SJCRH30 (cell line): ENCODE measurements around the genes XKR3 and IL17RA.

- RAMPAGE, long total RNA = no peak
These were observed 9.4 kb upstream of the CCT8L2 start for GRCh38 chr22:16601605-16602786.

DNA sequence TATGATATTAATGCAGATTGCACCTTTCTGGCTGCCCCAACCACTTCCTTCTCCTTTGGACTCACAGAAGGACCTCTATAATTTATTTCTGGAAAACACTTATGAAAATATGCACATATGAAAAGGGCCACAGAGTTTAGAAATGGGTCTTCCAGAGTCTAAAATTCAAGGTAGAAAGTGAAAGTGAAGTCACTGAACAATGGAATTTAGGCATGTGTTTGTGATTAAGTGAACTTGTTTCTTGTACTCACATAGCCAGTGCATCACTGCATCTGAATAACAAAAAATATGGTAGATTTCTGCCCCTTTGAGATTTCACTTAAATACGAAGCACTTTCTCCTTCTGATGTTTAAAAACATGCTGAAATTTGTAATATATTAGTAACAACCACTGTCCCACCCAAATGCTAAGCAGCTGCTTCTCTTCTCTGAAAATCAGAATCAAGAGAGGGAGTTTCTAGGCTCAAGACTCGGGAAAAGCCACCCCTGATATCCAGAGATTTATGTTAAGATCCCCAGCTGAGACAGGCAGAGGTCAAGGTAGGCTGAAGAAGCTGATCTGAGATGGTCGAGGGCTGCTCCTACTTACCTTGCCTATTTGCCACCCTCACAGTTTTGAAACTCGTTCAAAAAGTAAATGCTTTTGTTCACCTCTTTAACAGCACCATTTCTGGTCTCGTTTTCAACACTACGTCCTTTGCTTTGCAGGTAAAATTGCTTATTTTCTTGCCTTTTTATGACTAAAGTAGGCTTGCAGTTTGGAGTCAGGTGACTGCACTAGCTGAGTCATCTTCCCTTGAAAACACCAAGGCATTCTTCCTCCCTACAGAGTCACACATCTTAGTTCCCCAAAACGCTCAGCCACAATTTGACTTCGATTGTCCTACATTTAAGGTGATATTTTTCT, at the start of gene XKR3:
Gene XKR3, minus strand, starts transcription at position 710 of the 907 bp plus-strand sequence.
- RAMPAGE, long total RNA = no peak

DNA sequence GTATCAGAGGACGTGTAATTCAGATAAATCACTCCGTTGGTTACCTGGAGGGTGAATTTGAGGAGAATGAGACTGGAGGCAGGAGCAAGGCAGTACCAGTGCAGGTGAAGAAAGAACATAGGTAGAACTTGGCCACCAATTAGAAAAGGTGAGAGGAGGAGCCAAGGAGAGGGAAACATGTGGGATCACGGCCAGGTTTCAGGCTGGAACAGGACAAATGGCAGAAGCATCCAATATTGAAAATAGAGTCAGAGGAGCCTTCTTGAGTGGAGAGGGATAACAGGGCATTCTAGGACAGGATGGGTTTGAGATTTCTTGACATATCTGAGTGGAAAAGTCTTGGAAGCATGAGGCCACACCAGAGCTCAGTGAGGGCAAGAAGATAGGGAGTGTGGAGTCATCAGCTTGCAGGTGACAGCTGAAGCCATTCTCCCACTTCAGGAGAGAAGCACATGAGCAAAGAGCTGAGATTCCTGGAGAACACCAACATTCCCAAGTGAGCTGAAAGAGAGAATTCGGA, 36.4 kb upstream of the IL17RA start:
- RAMPAGE, long total RNA = no peak

GRCh38 chr22:17084247-17085385, at the start of gene IL17RA:
Gene IL17RA, plus strand, starts transcription at chr22:17085000.
- RAMPAGE, long total RNA = no peak

GRCh38 chr22:17119483-17120062, 1.6 kb downstream of the TMEM121B start:
- RAMPAGE, long total RNA = no peak

GRCh38 chr22:17170898-17172212, 12.3 kb upstream of the HDHD5 start:
- RAMPAGE, long total RNA = no peak

GRCh38 chr22:17203096-17203558, 16.1 kb downstream of the ADA2 start:
- RAMPAGE, long total RNA = no peak

DNA sequence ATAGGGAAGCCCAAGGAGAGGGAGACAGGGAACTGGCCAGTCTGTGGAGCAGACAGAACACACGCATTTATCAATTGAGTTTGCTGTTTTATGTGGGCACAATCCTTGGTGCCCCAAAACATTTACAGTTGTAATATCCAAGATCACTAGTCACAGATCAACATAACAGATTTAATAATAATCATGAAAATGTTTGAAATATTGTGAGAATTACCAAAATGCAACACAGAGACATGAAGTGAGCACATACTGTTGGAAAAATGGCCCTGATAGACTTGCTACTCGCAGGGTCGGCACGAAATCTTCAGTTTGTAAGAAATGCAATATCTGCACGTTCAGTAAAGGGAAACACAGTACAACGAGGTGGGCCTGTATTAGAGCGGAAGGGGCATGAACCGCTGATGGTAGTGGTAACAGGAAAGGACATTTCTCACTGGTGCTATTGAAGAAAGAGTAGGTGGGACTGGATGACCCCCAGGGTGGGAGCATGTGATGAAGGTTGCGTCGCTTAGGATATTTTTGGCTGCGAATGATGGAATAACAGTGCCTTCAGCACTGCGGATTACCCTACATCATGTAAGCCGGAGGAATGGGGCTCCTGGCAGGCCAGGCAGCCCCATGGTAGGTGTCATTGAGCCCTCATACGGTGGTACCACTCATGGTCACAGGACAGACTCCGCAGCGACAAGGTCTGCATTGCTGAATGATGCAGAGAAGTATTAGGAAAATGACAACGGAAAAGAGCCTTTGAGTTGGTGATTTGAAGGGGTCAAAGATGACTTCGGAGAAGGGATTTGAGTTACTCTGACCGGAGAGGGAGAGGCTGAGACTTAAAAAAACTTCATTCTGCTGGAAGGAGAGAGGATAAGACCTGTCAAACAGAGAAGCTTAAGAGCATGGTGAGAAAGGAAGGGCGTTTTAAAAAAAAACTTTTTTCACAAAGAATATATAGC, 16.5 kb downstream of the CECR2 start:
- RAMPAGE, long total RNA = no peak

DNA sequence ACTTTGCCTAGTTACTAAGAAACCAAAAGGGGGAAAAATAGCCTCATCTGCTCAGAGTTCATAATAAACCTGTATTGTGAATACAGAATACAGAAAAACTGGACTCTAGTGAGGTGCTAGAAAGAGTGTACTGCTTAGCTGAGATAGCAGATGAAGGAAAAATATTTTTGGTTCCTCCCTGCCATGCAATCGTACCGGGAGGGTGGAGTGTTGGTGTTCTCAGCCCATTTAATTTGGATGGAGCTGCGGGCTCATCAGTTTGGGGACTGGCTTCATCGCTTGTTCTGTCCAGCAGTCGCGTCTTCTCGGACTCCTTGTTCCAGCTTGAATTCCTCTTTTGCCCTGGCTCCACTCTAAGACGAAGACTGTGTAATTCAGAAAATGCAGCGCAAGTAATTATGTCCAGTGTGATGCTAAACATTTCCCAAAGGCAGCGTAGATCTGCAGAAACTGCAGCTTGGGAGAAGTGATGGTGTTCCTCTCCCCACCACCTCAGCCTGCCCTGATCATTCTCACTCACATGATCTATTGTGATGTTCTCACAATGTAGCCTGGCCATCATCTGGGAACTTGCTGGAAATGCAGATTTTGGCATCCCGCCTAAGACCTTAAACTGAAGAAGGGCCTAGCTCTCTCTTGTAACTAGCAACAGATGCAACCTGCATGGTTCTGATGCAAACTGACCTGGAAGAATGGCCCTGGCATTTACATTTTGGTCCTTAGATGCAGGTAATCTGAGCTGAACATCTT, 626 bp downstream of the SLC25A18 start:
- RAMPAGE, long total RNA = no peak

DNA sequence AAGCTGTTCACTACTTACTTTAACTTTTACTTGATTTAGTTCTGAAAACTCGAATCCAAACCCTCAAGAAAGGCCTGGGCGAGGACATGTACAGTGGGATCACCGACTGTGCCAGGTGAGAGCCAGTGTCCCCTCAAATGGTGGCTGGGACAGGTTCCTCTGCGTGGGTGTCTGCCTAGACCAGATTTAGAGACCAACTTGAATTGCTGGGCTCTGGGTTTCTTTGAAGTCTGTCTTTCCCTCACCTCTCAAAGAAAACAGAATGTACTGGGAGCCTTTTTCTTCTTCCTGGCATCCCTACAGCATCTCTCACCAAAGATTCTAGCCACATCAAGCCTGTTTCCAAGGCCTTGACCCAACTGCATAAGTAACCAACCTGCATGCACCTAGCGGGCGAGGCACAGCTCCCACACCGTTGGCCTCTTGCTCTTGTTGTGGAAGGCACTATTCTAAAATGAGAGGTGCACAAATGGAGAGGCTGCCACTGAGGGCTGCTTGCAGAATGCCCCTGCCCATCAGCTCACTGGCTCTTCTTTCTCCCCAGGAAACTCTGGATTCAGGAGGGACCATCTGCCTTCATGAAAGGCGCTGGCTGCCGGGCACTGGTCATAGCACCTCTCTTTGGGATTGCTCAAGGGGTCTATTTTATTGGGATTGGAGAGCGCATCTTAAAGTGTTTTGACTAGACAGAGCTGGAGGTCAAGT, 26.4 kb downstream of the SLC25A18 start:
- RAMPAGE, long total RNA = no peak

GRCh38 chr22:17632946-17633811, 4.6 kb upstream of the ATP6V1E1 start:
- RAMPAGE, long total RNA = no peak

GRCh38 chr22:17807909-17808565, 33.8 kb upstream of the BID start:
- RAMPAGE, long total RNA = no peak

GRCh38 chr22:17902425-17903065, 121.8 kb downstream of the MICAL3 start:
- RAMPAGE, long total RNA = no peak

GRCh38 chr22:17943477-17944243, 80.7 kb downstream of the MICAL3 start:
- RAMPAGE, long total RNA = no peak

GRCh38 chr22:18061031-18061935, 16.5 kb upstream of the PEX26 start:
- RAMPAGE, long total RNA = no peak

- RAMPAGE, long total RNA = no peak
These were observed 8.7 kb upstream of the PEX26 start for GRCh38 chr22:18068918-18069610.

- RAMPAGE, long total RNA = no peak
These were observed 1.3 kb downstream of the PEX26 start for GRCh38 chr22:18079182-18079434.

DNA sequence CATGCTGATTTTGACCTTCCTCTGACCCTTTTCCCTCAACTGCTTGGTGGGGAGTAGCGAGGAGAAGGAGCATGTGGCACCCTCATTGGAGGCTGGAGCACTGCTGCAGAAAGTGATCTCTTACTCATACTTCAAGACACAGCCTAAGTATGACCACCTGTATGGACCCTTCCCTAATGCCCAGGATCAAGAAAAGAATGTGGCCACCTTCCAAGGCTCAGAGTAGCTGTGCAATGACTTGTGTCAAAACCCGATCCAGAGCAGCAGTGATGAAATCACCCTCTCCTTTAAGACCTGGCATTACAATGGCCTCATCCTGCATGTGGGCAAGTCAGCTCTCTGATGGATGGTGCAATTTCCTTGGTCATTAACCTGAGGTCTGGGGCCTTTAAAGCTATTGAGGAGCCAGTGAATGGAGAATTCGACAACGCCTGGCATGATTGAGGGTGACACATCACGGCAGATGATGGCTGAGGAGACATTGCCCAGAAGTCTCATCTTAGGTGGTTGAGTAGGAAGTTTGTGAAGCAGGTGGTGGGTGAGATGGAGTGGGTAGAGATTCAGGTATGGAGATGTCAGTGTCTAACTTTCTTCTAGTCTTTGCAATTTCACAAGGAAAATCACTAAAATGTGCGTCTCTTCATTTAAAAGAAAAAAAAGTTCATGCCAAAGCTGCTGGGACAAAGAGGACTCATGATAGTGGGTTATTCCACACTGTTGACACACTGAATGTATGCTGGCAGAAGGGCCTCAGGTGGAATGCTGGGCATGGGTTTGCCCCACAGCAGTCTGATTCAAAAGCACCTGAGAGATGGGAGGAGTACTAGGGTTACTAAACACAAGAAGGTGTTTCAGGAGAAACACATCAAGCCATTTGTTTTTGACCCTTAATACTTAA, 8.9 kb upstream of the TUBA8 start:
- RAMPAGE, long total RNA = no peak

DNA sequence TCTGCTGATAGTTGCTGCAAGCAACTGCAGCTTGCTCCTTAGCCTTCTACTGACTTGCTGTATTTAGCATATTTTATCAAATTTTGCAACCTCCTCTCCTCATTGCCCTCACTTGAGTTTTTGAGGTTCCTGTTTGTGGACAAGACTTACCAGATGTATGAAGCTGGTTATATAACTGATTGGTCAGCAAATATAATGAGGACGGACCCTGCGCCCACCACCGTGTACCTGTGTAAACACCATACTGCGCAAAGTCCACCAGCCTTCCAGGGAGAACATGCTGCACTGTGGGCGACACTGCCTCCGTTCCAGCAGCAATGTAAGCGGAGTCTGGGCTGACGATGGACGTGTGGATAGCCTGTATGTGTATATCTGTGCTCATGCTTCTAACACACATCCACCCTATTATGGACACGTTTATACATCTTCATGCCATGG, 1.6 kb upstream of the USP18 start:
- RAMPAGE, long total RNA = no peak

DNA sequence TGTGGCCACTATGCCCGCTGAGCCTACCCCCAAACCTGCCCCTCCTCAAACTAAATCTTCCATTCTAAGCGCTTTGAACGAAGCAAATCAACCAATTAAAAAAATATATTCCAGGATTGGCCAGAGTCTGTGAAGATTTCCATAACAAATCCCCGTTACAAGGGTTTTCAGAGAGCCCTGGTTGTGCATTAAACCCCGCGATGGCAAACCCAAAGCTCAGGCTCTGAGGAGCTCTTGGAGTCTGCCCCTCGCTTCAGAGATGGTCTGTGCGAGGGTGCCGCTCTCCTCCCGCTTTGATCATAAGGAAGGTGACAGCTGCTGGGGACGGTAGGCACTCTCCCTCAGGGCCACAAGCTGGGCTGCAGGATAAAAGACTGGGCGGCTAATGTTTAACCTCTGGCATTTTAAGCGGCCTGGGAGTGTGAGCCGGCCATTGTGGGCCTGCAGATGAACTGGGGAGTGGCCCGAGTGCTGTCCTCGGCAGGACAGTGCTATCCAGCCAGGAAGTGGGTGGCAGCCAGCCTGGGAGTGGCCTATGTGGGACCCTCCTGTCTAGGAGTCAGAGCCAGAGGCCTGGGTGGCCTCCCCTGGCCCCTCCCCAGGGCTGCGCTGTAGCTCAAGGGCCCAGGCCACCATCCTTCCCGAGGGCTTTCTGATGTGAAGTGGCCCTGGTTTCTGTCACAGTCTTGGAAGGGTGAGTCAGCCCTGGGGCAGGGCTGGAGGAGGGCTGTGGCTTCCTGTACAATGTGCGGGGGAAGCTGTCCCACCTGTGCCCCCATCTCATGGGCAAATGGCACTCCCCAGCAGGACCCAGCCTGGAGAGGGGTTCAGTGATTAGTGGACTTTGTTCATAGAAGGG, 58.6 kb upstream of the PRODH start:
- RAMPAGE, long total RNA = no peak